Trachea (tissue), 1 donor: ENCODE data around the genes LACTB, RAB8B and ZNF609.

DNA sequence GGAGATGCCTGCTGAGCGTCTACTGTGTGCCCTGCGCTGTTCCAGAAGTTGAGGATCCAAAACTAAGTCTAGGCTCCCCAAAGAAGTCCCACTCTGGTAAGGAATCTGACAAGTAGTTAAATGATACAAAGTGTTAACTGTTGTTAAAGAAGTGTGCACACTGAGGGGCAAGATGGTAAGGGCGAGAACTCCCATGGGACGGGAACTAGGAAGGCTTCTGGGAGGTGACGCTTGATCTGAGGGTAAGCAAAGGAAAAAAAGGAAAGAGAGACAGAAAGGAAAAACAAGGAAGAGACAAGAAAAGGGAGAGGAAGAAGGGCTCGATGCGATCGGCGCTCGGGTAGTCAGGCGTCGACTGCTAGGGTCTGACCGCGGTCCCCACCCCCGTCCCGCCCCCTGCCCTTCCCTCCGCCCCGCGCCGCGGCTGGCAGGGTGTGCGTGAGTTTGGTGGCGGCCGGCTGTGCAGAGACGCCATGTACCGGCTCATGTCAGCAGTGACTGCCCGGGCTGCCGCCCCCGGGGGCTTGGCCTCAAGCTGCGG, at the start of gene LACTB:
Gene LACTB, plus strand, starts transcription at position 463 of the 541 bp plus-strand sequence.
- PRO-cap, result bidirectional peak, plus-strand start at position 430 of the sequence, minus-strand start at position 357 of the sequence

DNA sequence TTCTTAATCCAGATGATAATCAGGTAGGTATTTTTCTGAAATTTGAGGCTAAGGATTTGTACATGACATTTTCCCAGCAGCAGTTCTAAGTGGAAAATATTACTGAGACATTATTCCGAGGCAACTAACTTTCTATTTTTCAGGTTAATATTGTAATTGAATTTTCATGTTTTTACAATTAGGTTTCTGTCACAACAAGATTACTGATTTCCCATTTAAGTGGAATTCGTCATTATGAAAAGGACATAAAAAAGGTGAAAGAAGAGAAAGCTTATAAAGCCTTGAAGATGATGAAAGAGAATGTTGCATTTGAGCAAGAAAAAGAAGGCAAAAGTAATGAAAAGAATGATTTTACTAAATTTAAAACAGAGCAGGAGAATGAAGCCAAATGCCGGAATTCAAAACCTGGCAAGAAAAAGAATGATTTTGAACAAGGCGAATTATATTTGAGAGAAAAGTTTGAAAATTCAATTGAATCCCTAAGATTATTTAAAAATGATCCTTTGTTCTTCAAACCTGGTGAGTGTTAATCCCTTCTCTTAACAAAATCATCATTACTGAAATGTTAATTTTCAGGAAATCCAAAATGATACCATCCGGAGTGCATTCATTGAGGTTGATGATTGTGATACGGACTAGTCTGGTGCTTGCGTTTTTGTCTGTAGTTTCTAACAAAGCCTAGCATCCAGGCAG, 5.7 kb downstream of the LACTB start:
- PRO-cap, result no peak

GRCh38 chr15:63189464-63189855, at the start of gene RAB8B:
Gene RAB8B, plus strand, starts transcription at chr15:63189606.
- PRO-cap, result bidirectional peak, plus-strand start at chr15:63189606, minus-strand start at chr15:63189318

DNA sequence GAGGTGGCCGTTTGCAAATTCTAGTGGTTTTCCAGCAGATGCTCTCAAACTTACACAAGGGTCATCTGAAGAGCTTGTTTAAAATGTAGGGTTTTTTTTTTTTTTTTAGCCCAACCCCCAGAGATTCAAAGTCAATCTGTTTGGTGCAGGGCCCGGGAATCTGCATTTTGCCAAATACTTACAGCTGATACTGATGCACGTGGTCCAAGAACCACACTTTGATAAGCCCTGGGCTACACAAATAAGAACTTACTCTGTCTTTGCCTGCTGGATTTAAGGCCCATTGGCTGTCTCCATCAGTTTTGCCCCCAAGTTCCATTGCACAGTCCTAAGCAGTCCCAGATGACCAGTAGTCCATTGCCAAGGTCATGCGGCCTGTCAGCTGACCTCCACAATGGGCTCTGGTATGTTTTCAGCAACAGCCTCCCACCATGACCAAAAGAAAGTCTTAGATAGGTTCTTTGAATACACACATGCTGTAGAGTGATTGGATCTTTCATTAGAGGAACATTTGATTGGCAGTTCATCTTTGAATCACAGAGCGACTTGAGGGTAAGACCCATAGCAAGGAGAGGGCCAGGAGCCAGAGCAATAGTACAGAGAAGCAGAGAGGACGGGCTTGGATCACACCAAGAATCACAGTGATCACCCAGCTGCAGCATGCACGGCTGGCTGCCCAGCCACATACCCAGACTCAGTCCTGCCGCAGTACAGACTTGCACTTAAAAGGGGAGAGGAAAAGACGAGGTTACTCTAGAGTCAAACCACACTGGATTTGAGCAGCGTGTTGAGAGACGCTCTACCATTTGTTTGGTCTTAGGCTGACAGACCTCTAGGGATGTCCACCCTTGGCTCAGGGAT, 50.2 kb downstream of the APH1B start:
- PRO-cap, result unidirectional peak, plus-strand start at position 599 of the sequence

DNA sequence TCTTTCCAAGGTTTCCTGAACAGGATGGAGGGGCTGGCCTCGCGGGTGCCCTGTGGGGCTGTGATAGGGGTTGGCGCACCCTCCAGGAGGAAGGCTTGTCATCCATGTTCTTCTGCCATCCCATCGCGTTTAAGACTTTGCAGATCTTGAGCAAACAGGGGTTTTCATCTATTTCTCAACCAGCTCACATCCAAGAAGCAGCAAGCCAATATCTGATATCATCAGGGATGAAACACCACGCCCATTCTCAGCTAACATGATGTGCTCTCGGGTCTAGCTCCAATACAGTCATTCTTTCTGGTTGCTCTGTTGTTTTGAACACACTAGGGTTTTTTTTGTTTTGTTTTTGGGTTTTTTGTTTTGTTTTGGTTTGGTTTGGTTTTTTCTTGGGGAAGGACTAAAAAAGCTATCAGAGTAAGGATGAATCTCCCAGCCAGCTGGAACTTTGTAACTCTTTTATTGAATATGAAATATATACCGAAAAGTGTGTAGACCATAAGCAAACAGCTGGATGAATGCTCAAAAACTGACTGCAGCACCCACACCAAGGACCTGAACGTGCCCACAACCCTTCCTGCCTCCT, 10.0 kb downstream of the CA12 start:
- PRO-cap, result no peak

GRCh38 chr15:63461985-63462605, 42.3 kb upstream of the USP3 start:
- PRO-cap, result no peak

DNA sequence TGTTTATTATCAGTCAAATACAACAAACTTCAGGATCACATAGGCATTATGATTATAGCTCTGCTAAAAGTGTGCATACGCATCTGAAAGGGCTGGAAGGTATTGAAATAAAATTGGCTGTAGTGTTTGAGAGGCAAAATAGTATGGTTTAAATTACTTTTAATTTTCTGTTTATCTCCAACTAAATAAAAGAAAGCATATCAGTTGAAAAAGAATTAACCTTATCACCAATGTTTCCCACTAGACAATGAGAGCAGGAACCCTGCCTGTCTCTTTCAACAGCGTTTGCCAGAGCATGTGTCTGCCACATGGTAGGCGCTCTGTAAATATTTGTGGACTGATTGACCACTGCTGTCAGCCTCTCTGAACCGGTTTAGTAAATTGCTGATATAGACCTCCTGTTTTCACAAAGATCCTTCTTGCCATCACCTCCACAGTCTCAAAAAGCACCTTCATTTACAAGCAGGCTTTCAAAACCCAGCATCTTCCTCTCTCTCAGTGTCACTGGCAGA, 38.1 kb upstream of the USP3 start:
- PRO-cap, result no peak

DNA sequence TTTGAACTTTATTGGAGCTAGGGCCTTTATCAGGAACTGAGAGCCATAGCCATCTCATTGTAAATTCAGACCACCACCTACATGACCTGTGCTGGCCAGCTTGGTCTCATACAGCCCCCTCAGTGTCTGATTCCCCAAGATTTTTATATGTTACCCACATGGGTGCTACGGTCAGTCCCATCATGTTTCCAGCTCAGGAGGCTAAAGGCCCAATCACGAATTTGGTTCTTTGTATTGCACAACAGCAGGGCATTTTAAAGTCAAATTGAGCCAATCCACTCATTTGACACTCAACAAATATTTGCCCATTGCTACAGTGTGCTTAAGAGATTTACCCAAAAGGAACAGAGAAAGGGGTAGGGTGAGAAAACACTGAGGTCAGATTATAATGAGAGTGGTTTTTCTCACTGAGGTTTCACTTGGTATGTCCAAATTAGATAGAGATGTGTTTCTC, 31.5 kb upstream of the USP3 start:
- PRO-cap, result no peak

DNA sequence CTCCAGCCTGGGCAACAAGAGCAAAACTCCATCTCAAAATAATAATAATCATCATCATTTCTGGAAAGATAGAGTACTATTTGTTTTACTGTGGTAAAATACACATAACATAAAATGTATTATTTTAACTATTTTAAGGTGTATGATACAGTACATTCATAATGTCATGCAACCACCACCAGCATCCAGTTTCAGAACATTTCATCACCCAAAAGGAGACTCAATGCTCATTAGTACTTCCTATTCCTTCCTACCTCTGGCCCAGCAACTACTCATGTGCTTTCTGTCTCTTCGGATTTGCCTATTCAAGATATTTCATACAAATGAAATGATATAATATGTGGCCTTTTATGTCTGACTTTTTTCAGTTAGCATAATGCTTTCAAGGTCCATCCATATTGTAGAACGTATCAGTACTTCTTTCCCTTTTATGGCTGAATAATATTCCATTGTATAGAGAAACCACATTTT, 18.0 kb upstream of the USP3 start:
- PRO-cap, result no peak

DNA sequence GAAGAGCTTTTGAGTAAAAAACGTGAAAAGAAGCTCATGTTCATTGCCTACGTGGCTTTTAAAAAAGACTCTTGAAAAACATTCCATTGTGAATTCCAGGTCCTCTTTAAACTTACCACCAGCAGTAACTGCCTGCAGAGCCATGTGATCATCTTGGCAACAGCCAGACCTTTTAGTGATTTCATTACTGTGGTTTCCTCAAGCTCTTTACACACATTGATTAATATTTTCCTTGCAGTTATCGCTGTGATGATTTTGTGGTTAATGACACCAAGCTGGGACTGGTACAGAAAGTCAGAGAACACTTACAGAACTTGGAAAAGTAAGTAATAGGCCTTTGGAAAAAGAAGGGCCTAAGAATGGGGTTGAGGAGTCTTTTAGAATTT, 43.7 kb upstream of the FBXL22 start:
- PRO-cap, result no peak

DNA sequence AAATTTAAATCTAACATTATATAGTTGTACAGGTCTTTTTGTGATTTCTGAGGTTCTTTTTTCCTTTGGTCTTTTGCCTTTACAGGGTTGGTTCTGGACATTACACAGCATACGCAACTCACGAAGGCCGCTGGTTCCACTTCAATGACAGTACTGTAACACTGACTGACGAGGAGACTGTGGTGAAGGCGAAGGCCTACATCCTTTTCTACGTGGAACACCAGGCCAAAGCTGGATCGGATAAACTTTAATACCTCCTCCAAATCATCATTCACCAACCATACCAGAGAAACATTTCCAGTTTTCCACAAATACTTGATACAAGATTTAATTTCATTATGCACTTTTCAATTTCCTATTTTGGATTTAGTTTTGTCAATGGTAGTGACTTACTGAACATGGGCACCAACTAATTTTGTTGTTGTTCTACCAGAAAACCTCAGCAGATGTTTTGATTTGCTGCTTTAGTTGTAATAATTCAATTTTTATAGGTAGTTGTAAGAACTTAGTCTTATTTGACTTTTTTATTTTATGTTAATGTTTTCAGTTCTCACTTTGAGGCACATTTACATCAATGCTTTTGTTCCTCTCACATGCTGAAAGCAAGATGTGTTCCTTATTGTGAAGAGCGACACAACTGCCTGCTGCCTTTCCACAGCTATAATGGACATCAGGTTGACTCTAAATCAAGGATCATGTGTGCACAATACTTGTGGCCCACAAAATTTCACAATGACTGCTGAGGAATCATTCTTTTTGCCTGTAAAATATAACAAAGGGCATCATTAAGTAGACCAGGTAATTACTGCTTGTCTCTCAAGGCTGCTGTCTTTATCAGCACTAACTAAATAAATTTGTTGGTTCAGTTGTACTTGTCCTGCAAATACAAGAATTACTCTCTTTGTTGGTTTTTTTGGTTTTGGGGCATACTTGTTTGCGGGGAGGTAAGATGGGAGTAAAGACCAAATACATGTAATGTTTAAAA, 6.3 kb upstream of the FBXL22 start:
- PRO-cap, result no peak

DNA sequence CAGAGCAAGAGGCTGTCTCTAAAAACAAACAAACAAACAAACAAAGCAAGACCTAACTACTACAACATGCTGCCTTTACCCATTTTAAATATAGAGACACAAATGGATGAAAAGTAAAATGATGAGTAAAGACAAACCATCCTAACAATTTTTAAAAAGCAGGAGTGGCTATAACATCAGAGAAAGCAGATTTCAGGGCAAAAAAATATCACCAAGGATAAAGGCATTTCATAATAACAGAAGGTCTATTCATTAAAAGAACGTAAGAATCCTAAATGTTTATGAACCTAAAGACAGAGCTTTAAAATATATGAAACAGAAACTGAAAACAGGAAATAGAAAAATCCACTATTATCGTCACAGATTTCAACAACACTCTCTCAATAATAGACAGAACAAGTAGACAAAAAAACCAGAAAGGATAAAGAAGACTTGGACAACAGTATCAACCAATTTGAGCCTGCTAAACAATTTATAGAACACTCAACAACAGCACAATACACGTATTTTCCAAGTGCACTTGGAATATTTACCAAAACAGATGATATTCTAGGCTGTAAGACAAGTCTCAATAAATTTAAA, 71.4 kb downstream of the FBXL22 start:
- PRO-cap, result no peak

- PRO-cap, result no peak
These were observed 47.1 kb upstream of the HERC1 start for GRCh38 chr15:63880818-63881234.

DNA sequence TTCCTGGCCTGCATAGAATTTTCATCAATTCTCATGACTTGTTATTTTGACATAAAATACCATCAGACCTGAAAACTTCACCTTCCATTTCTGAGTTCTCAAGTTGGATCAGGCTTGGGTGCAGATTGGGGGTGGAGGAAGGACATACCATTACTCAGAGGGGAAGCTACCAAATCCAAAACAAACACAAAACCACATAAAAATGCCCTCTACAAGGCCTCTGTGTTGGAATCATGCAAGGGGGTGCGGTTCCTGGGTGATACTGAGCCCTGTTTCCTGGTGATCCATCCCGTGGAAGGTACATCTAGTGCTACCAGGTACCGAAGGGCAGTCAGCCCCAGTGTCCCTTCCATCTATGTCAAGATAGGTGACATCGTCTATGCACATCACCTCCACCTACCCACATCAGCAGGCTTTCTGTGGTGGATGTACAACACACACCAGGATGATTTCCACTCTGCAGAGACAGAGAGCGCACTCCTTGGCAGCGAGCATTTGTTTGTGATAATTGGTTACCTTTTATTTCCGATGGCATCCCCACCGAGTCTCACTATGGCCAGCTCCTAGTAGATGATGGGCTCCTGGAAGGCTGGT, 95.1 kb downstream of the DAPK2 start:
- PRO-cap, result no peak

- PRO-cap, result no peak
These were observed 76.2 kb downstream of the DAPK2 start for GRCh38 chr15:63969874-63970604.

- PRO-cap, result no peak
These were observed 41.6 kb downstream of the DAPK2 start for GRCh38 chr15:64004601-64005075.

GRCh38 chr15:64180120-64180348, 17.2 kb upstream of the PPIB start:
- PRO-cap, result no peak

DNA sequence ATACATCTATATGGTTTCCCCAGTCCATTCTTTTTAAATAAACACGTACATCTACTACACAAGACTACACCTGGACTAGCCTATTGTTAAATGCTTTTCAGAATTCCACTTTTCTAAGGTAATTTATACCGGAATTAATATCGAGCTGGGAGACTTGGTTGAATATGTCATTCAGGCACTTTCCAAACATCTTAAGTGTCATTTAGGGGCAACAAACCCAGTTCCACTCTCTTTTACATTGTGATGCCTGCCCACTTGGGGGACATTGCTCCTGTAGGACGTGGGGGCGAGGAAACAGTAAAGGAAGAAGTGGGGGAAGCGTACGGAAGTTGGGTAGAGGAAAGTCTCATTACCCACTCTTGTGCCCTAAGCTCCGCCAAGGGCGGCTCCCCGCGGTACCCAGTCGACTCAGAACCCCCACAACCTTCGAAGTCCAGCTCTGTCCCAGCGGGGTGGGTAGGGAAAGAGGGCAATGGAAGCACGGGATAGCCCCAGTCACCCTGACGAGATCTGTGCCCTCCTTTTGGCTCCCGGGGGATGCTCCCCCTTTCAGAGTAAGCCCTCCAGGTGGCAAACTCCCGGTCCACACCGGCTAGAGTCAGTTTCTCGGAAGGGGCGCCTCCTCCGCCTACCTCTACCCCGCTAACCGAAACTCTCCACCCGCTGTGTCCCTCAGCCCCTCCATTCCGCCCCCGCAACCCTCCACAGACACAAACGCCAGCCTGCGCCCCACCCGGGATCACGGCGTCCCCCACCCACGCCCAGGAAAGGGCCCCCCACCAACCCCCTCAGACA, 639 bp downstream of the CSNK1G1 start:
- PRO-cap, result no peak

DNA sequence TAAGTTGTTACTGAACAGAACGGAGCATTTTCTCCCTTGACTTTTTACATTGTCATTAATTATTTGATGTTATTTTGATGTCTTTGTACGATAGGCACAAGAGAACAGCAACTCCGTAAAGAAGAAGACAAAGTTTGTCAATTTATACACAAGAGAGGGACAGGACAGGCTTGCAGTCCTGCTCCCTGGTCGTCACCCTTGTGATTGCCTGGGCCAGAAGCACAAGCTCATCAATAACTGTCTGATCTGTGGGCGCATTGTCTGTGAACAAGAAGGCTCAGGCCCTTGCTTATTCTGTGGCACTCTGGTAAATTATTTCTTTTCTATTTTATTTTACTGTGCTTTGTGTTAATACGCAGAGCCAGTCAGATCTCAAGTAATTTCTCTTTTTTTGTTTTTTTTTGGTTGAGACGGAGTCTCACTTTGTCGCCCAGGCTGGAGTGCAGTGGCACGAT, 9.9 kb downstream of the TRIP4 start:
- PRO-cap, result no peak

DNA sequence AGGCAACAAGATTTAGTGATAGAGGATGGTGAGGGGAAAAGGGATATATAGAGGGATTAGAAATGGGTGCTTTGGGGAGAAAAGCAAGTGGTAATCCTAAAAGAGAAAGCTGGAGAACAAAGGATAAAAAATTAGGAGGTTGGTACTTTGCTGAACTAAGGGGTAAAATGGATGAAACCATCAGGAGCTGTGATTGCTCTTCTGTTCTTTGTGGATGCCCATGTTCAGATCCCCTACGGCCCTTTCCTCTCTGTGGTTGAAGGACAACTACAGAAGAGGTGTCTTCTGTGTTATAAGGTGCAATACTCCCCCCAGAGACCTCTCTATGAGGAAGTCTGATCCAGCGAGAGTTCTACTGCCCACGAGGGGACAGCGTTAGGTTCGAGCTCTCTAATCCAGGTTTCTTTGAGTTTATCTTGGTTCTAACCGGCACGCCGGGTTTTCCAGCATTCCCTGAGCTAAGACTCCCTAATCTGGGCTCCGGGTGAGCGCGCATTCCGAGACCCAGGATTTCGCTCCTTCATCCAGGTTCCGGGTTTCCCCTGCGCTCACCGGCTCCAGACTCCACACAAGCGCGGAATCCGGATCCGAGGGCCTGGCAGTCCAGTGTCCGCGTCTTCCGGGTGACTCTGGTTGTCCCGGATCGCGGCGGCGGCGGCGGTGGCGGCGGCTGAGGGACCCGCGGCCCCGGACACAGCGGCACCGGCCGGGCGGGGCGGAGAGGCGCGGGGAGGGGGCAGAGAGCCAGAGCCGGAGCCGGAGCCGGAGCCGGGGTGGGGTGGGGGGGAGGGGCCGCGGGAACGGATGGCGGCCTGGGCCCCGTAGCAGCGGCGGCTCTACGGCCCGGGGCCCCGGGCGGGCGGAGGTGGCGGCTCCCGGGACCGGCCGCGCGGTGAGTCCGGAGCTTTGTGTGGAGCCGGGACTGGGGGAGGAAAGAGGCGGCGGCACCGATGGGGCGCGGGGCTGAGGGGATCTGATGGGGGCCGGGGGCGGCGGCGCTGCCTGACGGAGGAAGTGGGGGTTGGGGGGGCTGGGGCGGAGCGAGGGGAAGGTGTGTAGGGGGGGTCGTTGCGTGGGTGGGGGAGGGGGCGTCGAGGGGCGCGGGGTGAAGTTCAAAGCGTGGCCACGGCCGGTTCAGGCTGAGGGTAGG, at the start of gene ZNF609:
Gene ZNF609, plus strand, starts transcription at position 632 of the 1,150 bp plus-strand sequence.
- PRO-cap, result bidirectional peak, plus-strand start at position 643 of the sequence, minus-strand start at position 513 of the sequence